ENCODE results near the genes C10orf120, ACADSB and CHST15.

DNA sequence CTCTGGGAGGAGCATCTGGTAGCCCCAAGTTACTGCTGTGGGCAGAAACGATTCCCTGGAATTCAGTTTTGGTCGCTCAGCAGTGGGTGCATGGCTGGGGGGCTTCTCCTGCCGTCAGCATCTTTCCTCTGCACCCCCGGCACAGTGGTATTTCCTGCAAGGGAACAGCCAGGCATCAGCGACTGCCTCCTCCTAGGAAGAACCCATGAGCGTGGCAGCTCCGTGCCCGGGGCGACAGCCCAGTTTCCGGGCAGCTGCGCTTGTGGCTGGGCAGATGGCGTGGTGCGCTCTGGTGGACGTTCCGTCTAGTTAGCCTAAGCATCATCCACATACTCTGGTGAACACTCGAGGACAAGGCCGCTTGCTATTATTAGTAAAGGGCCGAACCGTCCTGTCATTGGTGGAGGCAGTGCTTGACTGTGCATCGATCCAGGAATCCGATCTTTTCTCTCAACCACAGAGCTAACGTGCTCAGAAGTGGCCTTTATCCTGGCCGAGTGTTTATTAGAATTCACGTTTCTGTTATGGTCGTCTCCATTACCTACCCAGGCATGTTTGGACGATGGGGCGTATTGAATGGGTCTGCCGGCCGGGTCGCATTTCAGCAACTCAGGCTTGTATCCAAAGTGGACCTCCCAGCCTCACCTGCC lies 106.8 kb upstream of the BTBD16 start:
- PRO-cap = no peak

- PRO-cap = no peak
Observed at GRCh38 chr10:122164902-122165142, 106.3 kb upstream of the BTBD16 start.

DNA sequence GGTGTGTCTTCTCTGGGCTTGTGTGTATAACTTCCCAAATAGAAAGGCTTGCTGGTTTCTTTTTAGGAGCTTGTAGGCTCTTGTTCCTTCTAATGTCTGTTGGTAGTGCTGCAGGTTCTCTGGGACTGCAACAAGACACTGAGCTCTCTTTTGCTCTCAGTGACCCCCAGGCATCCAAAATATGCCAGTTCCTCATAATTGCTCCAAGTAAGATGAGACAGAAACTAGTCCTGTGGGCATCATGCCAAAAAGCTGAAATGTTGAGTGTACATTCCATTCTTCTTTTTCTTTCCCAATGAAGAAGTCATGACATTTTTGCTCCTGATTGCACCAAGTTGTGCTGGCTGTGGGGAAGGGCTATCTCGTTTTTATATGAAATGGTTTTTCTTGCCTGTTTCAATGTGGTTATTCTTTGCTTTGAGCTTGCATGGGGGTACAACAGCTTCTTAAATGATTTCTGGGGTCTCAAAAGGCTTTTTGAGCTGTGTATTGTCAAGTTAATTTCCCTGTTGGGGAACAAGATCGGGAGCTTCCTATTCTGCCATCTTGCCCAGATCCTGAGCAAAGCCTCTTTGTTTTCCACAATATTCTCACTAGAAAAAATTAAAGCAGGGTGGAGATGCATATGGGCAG lies 7.0 kb upstream of the BTBD16 start:
- PRO-cap = no peak

GRCh38 chr10:122324161-122324450 lies 50.4 kb upstream of the PLEKHA1 start:
- PRO-cap = no peak

DNA sequence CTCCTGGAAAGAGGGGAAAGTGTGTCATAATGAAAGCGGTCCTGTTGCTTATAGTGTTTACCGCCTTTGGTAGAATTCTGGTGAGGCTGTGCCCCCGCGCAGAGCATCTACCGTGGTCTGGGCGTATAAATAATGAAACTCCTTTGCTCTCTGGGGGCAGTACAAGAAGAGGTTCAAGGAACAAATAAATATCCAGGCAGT lies 978 bp downstream of the PLEKHA1 start:
- PRO-cap = no peak

GRCh38 chr10:122375787-122375967 lies 1.2 kb downstream of the PLEKHA1 start:
- PRO-cap = no peak

GRCh38 chr10:122422147-122422770 lies 32.2 kb upstream of the ARMS2 start:
- PRO-cap = no peak

GRCh38 chr10:122699617-122700171 lies at the start of gene C10orf120:
Gene C10orf120, minus strand, starts transcription at chr10:122699846.
- PRO-cap = no peak

GRCh38 chr10:122983787-122984402 lies 3.7 kb downstream of the PSTK start:
- PRO-cap = unidirectional peak, plus-strand start at chr10:122984175; unidirectional peak, plus-strand start at chr10:122984248

GRCh38 chr10:123008936-123009112 lies at the start of gene ACADSB:
Gene ACADSB, plus strand, starts transcription at chr10:123009006.
- PRO-cap = bidirectional peak, plus-strand start at chr10:123009006, minus-strand start at chr10:123008790

DNA sequence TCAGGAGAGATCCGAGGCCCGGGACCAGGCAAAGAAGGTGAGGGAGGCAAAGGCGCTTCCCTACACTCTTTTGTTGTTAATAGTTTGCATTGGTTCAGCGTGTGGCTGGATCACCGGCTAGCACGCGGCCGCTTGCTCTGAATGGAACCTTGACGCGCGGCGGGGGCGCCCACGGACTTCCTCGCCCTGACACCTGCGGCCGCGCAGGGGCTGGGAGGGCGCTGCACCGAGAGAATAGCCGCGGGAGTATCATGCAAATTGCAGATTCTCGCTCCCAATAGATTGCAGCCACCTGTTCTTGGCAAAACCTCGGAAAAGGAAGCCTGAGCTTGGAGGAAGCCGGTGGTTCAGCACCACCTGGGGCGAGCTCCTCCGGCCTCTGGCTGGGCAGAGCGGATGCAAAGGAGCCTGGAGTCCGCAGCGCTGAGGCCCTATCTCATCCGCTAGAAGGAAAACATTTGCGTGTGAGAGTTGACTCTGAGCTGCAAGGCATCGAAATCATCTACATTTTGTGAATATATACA lies 2.9 kb upstream of the BUB3 start:
- PRO-cap = no peak

GRCh38 chr10:124044165-124044495 lies 49.3 kb downstream of the CHST15 start:
- PRO-cap = bidirectional peak, plus-strand start at chr10:124044348, minus-strand start at chr10:124044267

DNA sequence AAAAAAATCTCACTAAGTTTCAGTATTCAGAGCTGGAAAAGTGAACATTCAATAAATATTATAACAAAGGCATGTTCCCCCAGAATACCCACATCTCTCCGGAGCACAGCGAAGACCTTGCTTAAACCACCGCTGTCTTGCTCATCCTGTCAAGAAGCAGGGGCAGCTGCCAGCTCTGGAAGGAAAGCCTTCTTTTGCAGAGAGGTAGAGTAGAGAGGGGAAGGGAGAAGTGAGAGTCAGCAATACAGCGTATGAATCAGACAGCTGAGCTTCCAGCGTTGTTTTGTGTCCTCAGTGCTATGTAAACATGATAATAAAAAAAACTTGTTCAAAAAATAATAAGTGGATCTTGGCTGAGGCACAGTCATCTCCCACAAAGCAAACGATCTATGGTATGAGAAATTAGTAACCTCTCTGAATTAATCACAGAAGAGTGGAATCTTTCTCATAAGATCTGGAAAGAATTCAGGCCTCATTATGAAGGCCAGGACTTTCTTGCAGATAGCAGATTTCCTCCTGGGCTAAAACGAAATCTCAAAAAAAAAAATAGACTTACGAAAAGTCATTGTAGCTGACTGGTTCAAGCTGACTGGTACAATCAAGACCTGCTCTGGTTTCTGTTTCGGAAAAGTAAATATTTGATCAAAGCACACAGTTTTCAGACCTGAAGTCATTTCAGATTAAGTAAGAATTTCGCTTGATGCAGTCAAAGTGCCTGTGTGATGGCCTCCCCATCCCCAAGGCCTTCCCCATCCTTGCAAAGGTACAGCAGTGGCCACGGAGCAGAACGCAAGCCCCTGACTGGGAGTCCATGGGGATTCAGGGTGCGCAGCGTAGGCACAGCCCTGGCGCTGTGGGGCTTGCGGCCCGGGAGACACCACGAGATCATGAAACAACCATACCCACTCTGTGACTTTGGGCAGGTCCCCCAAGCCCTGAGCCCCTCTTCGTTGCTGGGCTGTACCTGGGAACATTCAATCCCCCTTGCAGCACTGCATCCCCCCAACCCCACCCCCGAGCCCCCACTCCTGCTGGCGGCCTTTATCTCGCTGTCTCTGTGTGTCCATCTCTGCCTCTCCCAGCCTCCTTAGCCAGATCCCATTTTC lies 29.4 kb downstream of the CHST15 start:
- PRO-cap = no peak

DNA sequence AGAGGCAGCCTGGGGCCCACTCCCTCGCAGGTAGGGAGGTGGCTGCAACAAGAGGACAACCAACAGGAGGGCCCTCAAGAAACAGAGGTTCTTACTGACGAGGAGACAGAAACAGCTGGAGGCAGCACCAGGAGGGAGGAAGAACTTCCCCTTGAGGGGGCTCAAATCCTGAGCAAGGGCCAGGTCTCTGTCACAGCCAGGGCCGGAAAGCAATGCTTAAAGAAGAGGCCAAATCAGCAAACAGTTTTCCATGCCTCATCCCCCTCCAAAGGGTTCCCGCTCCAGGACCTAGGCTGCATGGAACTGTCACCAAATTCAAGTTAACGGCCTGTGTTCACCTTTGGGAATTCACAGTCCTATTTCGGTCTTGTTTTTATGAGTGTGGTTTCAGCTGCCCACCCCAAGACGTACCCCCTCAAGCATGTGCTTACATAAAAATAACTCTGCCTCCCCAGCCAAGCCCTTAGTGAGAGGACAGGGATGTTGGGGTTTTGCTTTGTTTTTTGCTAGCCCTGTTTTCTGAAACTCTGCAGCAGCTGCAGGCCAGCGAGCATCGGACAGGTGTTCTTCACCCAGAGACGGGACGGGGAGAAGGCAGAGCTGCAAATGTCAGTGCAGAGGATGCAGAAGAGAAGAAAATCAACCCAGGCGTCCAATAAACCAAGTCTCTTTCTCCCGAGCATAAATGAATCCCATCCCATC lies 13.7 kb downstream of the CHST15 start:
- PRO-cap = no peak

DNA sequence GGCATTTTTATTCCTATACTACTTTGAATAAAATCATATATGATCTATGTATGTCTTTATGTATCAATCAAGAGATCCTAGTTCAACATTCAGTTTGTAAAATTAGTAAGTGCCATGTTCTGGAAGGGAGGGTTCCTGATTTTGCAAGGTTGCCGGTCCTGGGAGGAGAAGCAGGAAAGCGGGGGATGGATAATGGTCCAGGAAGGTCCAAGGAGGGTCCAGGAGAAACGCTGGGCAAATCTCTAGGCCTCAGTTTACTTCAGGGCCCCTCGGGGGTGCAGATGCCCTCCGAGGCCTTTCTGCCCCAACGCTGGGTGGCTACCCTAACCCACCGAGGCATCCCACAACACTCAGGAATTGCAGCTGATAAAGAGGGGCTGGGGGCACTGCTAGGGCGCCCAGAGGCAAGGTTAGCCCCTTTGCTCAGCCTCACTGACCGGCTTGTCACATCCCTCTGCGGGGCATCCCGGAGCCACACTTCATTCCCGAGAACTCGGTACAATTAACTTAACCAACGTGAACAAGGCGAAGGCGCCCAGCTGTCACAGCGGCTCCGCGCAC lies 2.1 kb downstream of the CHST15 start:
- PRO-cap = no peak

DNA sequence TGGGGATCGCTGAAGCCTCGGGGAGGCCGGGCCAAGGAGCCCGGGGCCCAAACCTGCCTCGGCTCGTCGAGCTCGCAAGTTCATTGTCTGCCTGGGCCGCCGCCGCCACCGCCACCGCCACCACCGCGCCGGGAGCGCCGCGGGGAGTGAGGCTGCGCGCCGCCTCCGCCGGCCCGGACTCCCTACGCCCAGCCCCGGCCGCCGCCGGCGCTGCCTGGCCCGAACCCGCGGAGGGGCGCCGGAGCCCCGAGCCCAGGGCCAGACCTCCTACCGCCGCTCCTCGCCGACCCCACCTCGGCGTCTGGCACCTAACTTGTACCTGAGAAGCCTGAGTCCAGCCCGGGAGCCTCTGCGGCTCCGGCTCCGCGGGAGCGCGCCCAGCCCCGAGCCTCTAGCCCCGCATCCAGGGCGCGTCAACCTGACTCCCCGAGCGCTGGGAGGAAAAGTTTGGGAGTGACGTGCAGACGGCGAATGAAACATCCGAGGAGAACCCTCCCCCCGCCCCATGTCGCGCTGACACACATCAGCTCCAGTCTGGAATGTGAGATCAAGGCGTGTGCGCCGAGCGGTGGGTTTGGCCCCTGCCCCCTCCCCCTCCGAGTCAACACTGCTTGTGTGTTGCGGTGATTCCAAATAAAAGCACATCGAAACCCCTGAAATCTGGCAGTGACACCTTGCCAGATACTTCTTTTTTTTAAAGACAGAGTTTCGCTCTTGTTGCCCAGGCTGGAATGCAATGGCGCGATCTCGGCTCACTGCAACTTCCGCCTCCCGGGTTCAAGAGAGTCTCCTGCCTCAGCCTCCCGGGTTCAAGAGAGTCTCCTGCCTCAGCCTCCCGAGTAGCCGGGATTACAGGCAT lies at the start of gene CHST15:
Gene CHST15 (minus strand): TSS at position 449 of the 859 bp plus-strand sequence.
- PRO-cap = bidirectional peak, plus-strand start at position 83 of the sequence, minus-strand start outside the sequence; bidirectional peak, plus-strand start at position 532 of the sequence, minus-strand start at position 415 of the sequence

DNA sequence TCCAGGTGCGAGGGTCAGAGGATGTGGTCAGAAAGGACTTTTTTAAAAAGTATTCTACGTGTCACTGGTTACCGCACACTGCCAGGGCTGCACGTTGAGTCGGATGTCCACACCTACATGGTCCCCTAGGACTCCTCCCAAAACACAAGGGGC lies 128.3 kb upstream of the CHST15 start:
- PRO-cap = no peak

DNA sequence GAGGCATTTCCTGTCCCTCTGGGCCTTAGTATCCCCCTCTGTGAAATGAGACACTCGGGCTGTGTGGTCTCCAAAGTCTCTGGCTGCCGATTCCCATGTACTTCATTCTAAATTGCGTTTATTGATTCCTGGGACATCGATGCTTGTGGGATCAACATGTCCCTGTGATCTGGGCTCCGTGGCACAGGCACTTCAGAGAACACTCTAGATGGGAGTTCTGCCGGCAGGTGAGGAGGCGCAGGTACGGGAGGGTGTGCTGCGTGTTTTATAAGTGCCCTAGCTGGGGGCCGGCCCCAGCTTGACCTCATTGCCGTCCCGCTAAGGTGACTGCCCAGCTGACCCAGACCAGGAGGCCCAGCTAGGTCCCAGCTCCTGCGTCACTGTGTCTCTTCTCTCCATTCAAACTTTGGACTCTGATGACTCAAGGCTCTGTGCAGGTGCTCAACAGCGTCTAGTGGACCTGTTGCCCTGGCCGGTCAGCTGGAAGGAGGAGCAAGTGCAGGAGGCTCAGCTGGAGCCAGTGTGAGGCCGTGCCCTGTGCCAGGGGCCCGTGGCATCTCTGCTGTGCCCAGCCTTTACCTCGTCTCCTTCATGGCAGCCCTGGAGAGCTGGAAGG lies 14.3 kb downstream of the LHPP start:
- PRO-cap = bidirectional peak, plus-strand start at position 479 of the sequence, minus-strand start at position 239 of the sequence

GRCh38 chr10:124493391-124493880 lies 31.8 kb downstream of the LHPP start:
- PRO-cap = no peak

- PRO-cap = no peak
Observed at GRCh38 chr10:124534111-124535051, 72.8 kb downstream of the LHPP start.